ENCODE measurements around a stretch of chr2.

DNA sequence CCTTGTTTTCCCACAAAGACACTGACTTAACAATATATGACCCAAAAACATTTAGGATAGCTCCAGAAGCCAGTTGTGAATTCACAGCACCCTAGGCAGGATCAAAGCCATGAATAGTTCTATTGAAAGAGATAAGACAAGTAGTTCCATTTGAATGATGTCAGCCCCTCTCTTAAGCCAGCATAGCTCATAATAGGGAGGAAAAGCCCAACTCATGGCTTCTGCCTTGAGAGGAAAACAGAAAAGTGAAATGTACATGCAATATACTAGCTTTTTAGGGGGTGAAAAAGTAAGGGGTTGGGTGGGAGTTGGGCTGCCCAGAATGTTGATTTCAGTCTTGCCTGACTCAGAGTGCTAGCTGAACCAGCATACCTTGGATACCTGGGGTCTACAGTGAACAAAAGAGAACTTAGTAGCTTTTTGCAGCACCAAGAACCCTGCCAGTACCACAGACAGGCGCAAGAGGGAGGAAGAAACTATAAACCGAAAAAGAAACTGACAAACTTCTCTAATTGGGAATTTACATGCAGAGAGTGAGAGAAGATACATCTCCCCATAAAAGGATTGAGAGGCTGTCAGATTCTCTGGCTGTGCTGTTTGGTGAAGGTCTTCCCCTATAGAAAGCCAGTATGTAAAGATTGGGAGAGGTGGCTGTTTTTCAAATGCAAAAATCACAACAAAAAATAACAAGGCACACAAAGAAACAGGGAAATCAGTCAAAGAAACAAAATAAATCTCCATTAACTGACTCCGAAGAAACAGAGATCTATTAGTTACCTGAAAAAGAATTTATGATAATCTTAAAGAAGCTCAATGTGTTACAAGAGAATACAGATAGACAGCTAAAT lies 101.7 kb downstream of the CAMKMT start:
- PRO-cap: no peak

GRCh38 chr2:44951748-44951988 lies 10.2 kb downstream of the SIX3 start:
- PRO-cap: no peak

GRCh38 chr2:45433189-45434000 lies 177.7 kb downstream of the SRBD1 start:
- PRO-cap: no peak

GRCh38 chr2:45649823-45650760 lies 1.4 kb upstream of the PRKCE start:
- PRO-cap: bidirectional peak, plus-strand start at chr2:45650071, minus-strand start at chr2:45650076; bidirectional peak, plus-strand start at chr2:45650281, minus-strand start at chr2:45650180; bidirectional peak, plus-strand start at chr2:45650651, minus-strand start at chr2:45650521

GRCh38 chr2:45675249-45675934 lies 23.9 kb downstream of the PRKCE start:
- PRO-cap: bidirectional peak, plus-strand start at chr2:45675598, minus-strand start at chr2:45675615

GRCh38 chr2:45692235-45692713 lies 40.8 kb downstream of the PRKCE start:
- PRO-cap: no peak

GRCh38 chr2:45715812-45716665 lies 64.6 kb downstream of the PRKCE start:
- PRO-cap: no peak

DNA sequence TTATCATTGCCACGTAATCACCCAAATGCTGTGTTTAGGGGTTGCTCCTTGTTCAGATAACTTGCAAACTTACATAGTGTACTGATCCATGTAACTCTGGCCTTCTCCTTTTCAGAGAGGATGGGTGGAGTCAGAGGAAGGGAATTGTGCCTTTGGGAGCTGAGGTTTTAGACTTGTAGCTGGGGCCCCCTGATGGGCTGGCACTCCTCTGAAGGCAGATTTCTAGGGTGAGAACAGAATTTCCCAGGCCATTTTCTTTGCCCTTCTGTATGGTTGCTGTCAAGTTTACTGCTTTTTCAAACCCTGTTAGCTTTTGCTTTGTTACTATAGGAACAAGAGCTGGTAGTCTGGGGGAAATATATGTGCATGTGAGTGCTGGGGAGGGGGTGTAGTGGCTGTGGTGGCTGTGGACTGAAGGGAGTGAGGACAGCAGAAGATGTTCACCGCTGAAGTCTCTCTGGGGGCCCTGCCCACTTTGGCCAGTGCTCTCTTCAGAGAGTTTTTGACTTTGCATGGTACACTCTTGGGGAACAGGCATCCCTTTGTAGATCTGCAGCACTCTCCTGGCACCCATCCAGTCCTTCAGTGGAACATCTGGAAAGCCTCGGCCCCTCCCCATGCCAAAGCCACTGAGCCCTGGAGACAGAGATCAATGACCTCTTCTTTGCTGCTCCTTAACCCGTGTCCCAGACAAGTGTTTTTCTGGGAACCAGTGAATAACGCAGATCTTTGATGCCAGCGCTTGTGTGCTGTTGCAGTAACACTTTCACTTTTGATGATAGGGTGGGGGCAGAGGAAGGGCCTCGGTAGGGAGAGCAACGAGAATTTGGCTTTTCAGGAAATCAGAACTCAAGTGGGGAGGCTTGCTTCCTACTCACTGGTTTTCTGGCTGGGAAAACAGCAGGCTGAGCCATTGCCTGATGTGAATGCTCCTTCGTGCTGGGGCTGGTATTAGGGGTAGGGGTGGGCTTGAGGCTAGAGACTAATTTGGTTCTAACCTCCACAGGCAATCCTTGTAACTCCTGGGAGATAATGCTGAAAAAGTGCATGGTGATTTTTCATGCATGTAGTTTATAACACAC lies 209.1 kb downstream of the PRKCE start:
- PRO-cap: no peak

DNA sequence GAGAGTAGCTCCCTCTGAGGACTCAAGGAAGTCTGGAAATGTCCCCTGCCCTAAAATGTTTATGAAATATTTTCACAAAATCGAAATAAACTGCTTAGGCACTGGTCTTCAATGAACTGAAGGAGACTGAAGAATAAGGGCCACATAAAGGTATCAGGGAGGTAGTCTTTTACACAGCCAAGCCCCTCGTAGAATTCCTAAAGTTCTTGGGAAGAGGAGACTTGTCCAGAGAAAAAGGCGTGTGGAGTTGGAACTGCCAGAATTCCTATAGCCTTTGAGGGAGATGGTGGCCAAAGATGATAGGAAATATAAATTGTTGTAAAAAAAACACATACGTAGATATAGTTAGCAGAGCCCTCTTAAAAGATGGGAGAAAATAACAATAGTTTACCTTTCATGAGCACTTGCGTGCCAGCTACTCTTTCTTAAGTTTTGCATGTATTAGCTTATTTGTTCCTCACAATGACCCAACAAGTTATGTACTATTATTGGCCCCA lies 269.6 kb downstream of the PRKCE start:
- PRO-cap: no peak

DNA sequence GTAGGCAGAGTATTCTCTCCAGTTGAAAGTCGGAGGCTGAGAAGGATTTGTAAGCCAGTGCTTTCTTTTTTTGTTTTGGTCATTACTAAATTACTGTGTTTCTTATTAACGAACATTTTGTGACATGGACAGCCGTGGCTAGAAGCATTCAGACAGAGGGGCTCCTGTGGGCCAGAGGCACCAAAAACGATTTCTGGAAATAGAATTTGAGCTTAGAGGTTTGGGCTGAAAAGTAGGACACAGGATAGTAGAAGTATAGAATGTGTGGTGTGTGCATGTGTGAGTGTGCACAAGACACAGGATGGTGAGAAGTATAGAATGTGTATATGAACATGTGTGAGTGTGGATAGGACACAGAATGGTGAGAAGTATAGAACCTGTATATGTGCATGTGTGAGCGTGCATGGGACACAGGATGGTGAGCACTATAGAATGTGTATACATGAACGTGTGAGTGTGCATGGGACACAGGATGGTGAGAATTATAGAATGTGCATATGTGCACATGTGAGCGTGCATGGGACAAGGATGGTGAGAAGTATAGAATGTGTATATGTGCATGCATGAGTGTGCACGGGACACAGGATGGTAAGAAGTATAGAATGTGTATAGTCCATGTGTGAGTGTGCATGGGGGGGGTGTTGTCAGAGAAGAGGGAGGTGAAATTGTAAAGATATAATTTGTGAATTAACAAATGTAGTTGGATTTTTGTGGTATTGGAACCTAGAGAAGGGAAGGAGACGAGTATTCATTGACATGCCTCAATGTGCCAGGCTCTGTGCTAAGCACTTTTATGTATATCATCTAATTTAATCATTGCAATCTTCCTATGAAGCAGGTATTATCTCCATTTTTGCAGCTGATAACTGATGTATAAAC lies 275.3 kb downstream of the PRKCE start:
- PRO-cap: no peak

DNA sequence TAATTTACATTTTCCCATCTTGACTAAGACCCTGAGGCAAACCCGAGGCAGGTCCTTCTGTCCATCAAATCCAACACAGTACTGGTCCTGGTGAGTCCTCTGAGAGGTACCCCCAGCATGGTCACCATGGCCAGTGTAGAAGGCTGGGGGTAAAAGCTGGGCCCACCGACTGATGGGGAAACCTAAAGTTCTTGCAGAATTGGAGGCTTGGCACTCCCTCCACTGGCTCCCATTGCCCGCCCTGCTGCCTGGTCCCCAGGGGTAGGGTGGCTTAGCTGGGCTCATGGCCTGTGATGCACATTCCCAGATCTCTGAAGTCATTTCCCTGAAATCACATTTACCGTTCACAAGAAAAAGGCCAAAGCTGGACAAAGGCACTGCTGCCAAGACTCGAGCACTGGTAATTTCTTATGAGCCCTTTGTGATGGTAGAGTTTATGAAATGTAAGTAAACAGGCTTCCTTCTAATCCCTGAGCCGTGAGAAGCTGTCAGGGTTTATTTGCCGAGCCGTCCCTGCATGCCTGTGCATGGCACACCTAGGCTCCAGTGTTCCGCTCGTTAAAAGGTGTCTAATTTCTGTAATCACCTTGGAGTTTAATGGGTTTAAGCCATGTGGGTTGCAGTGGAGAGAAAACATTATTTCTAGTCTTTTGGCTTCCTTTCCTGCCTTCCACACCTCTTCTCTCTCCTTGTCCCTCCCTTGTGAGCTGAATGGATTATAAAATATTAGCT lies 247.2 kb upstream of the EPAS1 start:
- PRO-cap: no peak

DNA sequence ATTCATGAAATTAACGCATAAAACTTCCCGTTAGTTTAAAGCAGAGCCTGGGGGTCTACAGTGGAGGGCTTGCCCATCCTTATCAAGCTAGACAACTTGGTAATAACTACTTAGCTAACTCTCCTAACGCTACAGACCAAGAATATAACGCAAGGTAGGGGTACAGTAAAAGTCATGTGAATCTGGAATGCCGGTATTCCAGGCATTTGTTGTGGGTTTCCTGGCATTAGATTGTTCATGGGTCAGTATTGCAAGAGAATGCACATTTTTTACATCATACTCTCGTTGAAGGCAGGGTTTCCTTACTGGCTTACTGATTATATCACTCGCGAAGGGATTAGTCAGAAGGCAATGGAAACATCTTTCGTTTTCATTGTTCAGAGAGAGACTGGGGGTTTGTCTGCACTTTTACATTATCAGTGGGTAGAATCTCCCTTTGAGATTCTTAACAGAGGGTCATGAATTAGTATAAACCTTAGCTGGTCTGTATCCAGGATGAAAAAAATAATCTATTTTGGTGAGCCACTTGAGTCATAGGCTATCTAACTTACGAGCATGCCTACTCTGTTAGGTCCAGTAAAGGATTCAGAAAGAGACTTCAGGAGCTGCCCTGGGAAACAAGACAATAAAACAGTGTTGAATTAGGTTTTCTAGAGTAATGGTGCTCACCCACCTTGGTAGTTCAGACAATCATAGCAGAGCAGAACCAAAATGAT lies 229.4 kb upstream of the EPAS1 start:
- PRO-cap: no peak

GRCh38 chr2:46257289-46257901 lies 39.8 kb upstream of the EPAS1 start:
- PRO-cap: no peak

- PRO-cap: bidirectional peak, plus-strand start at chr2:46299827, minus-strand start at chr2:46299604; bidirectional peak, plus-strand start at chr2:46299911, minus-strand start at chr2:46299922
Observed at GRCh38 chr2:46299497-46300096, 2.4 kb downstream of the EPAS1 start.

DNA sequence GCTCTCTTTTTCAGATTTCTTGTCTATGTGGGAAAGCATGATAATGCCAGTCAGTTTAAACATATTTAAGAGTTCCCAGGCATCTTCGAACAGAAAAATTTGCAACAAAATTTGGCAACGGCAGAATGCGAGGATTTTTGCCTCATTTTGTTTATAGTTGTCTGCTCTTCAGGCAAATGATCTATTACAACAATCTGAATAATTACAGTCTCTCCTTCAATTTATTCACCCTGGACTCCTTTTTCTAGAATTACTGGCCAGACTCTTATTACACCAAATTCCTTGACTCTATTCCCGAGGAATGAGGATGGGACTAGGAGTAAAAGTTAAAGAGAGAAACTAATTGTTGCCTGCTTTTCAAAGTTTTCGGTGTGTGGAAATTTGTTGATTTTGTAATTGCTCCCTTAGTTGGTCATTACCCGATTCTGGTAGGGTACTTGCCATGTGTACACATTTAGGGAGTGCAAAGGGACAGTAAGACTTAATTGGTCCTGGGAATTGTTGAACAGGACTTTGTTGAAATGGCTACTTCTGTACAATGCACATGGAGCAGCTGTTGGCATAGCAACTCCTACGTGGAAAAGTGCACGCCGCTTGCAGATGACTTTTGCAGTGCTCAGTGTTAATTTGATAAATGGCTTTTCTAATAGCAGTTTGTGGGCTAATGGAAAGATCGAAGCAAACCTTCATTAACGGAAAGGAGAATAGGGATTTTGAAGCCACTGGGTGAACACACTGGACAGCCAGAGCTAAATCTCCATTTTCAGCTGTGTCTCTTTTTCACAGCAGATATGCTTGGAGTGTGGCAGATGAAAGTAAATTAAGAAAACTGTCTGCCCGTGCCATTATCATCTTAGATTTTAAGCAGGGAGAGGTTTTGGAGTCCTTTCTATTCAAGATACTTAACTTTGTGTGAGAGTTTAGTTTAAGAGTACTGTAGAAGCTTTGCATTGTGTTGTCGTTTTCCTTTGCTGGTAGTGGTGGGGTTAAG lies 22.9 kb downstream of the EPAS1 start:
- PRO-cap: no peak

- PRO-cap: no peak
Observed at GRCh38 chr2:46339765-46340459, 42.7 kb downstream of the EPAS1 start.

DNA sequence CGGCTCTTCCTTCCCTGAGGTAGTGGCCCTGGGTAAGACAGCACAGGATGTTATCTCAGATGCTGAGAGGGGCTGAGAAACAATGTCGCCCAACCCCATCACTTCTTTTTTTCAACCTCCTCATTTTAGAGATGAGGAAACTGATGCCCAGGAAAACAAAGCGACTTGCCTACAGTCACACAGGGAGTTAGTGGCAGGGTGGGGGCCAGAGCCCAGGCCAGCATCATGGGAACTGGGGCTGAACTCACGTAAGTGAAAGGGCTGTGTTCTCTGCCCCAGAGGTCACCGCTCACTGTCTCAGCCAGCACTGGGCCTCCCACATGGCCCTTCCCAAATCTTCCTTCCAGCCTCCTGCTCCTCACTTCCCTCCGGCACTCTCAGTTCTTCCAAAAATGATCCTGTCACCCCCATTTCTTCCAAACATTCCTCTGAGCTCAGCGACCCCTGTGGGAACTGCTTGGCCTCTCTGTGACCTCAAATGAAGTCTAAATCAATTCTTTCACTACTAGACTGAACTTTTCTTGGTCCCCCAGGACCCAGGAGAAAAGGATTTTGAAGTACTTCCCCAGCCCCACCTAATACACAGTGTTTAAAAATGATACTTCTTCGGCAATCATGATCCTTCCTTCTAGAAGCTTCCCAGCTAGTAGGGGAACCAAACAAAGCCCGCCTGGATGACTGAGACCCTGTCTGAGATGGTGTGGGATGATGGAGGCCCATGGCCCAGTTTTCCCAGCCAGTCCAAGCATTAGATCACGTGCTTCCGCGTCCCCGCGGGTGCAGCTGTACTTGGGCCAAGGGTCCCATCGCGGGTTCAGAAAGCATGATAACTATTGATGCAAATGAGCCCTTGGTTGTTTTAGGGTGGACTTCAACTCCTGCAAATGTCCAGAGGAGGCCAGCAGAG lies 91.8 kb downstream of the EPAS1 start:
- PRO-cap: no peak

DNA sequence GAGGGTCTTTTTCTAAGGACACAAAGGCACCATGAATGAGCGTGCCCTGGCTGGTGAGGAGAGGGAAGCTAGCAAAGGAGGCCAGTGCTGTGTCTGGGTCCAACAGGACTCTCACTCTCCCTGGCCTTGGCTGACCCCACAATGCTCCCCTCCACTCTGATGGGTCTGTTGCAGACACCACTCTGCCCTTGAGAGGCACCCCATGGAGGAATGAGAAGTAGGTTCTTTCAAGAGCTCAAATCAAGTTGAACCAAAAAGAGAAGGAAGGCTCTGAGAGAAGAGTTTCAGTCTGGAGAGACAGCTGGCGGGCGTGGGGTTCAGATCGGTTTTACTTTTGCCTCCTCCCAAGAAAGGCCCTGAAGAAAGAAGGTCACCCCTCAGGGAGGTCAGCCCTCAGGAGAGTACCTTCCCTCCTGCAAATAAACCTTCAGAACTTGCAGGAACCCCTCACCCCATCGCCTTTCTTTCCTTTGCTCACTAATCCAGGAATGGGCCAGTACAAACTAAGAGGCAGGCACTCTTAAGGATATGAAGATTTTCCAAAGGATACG lies 44.5 kb upstream of the RHOQ start:
- PRO-cap: unidirectional peak, plus-strand start at position 292 of the sequence

DNA sequence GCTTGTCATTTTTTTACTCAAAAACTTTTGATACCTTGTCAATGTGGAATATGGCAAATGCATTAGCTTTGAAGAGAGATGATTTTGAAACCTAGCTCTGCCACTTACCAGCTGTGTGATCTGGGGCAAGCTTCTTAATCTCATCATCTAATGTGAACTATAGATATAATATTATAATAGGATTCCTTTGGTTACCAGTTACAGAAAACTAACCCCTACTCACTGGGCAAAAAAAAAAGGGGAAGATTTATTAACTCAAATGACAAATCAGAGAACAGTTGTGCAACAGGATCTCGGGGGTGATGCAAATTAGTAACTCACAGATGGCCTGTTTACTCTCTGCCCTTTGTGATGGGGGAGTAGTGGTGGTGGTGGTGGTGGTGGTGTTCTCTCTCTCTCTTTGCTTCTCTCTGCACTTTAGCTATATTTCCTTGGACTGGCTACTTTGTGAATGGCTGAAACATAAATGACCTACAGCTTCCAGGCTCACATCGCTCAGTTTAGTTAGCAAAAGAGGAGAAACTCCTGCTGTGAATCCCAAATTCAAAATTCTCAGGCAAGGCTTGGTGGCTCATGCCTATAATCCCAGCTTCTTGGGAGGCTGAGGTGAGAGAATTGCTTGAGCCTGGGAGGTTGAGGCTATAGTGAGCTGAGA lies 3.9 kb upstream of the RHOQ start:
- PRO-cap: no peak

GRCh38 chr2:46546886-46547248 lies 4.5 kb upstream of the ATP6V1E2 start:
- PRO-cap: no peak

All from colonic mucosa (tissue), 1 donor.